Metanephros (tissue), 2 donors: ENCODE results near the gene TLR4.

DNA sequence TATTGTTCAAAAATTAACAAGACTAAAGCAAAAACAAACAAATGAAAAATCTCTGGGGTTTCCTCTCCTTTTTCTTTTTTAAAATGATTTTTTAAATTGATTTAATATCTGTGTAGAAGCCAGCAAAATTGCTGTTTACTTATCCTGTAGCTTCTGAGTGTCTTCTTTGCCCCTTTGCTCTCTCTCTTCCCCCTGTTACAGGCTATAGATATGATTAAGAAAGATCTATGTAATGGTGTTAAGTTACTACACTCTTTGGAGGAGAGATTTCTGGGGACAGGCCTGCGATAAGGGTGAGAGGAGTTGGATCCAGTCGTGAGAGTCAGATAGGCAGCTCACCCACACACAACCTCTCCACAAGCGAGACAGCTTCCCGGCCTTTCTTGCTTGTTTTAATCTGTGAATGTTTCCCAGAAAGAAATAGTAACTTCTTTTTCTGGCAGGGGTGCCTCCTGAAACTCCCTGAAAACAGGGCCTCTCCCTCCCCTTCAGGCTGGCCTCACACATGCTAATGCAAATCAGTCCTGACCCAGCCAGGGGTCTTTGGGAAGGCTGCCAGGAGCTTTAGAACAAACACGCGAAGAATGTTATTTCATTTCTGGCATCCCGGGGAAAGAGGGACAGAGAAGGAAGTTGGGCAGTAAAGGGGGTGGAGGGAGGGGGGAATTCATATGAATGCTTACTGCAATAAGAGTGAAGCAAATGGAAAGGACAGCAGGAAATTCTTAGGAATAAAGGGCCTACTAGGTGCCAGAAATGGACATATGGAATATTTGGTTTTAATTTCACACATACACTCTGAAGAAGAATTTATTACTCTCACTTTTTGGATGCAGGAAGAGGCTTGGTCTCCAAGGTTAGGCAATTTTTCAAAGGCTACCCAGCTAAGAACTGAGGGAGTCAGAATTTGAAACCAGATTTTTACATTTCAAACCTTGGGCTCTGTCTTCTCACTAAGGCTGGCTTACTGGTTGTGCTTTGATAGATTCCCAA is 215.9 kb upstream of the TRIM32 start:
- RAMPAGE, long total RNA: no peak

GRCh38 chr9:117703750-117705007 is at the start of gene TLR4:
TSS of gene TLR4 (plus strand) at chr9:117704403.
- RAMPAGE, long total RNA: no peak

- RAMPAGE, long total RNA: no peak
These were observed 11.3 kb downstream of the TLR4 start for GRCh38 chr9:117715483-117715854.

DNA sequence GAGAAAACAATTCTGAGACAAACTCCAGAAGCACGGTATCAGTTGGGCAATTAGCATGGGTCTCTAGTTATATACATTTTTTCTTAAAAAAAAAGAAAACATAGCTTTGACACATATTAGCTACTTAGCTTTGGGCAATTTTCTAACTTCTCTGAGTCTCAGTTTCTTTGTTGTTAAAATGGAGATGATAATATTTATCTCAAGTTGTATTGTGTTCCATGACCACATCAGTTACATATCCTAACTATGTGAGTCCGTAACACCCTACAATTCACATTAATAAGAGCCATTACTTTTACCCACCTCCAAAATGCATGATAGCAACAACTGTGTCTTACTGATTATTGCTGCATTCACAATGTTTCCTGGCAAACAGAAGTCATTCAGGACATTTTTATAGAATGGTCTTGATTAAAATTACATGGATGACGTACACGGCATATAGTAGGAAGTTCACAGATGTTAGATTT is 390.1 kb downstream of the BRINP1 start:
- RAMPAGE, long total RNA: no peak

- RAMPAGE, long total RNA: no peak
These were observed 147.5 kb downstream of the CDK5RAP2 start for GRCh38 chr9:120432450-120432921.

GRCh38 chr9:120680012-120680338 is 34.3 kb downstream of the MEGF9 start:
- RAMPAGE, long total RNA: no peak

- RAMPAGE, long total RNA: no peak
These were observed 2.1 kb downstream of the PHF19 start for GRCh38 chr9:120874797-120875408.

DNA sequence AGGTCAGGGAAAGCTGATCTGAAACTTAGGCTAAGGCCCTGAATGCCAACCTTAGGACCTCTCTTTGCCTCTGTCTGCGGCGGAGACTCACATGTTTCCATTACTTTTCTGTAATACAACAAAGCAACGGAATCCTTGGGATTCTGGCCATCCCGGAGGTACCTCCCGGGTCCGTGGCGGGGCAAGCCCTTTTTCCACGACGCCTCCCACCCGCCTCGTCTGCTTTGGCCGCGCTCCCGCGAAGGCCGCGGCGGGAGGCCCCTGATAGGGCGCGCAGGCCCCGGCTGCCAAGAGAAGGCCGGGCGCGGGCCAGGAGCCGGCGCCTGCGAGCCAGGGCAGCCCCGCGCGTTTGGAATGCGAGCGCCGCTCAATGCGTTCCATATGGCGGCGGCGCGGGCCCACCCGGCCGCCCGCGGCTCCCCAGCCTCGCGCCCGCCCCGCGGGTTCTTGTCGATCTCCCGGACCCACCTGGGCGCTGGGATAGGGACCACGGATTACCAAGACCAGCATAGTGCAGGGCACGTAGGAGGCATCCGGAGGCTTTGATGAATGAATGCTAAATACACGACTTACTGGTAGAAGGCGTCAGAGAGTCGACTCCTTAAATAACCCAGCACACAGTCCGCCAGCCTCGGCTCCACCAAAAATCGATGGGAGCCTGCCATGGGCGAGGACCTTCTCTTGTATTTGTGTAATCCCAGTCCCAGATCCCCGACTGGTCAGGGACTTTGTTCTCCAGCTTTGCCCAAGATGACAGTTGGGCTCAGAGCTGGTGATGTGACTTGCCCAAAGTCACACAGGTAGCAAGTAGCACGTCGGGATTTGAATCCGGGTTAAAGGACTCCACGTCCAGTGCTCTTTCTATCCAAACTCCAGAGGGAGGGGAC is 17.6 kb upstream of the PHF19 start:
- RAMPAGE, long total RNA: no peak

DNA sequence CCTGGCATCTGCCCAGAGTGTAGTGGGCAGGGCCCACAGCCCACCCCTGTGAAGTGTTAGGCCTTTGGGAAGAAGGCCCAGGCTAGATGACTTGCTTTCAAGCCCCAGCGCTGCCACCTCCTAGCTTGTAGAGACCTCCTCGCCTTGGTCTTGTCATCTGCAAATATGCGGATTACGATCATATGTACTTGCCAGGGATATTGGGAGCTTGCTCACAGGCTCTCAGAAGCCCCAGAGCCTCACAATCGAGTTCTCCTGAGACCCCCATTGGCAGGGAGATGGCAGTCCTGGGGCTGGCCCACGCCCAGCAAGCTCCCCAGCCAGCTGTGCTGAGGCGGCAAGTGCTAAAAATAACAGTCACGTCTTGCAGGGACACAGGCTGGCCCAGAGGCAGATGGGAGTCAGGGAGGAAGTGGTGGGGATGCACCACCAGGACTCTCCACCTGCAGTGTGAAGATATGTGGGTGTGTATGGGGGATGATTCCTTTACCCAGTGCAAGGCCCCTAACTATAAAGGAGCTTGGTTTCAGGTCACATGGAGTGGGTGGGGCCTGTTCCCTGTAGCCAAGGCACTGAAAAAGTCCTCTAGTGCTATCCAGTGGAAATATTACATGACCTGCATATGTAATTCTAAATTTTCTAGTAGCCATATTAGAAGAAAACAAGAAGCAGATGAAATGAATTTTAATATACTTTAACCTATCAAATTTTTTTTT is 20.1 kb upstream of the PHF19 start:
- RAMPAGE, long total RNA: no peak

GRCh38 chr9:120916431-120917135 is 10.0 kb downstream of the TRAF1 start:
- RAMPAGE, long total RNA: no peak

GRCh38 chr9:120922873-120923223 is 3.7 kb downstream of the TRAF1 start:
- RAMPAGE, long total RNA: no peak

- RAMPAGE, long total RNA: no peak
These were observed 9.7 kb upstream of the TRAF1 start for GRCh38 chr9:120936029-120936896.

DNA sequence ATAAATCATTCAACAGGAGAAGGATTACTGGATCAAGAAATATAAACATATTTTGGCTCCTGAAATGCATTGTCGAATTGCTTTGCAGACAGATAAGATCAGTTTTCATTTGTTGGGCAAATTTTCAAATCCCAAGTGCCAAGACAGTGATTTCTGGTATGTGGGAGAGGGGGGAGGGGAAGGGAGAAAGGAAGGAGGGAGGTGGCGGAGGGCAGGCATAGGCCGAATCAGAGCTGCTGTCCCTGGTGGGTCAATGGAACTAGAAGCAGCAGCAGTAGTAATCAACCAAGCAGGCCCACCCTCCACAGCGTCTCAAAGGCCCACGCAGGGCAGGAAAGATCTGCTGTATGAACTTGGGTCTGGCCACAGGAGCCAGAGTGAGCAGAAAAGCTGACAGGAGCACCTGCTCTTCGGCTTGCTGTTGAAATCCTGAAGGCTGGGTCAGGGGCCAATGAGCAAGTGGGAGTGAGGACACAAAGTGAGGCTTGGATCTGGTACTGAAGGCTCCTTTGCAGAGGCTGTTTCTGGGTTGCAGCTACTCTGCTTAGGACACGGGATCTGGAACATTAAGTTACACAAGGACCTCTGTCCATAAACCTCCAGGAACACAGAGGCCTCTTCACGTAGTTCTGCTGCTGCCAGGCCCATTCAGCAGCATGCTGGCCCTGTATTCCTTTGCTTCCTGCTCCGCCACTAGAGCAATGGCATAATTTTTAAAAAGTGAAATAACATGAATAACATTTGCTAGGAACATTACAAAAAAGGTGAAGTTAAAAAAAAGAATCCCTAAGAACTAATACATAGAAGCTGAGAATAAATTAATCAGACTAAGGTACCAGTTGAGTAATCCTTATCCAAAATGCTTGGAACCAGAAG is 16.0 kb upstream of the TRAF1 start:
- RAMPAGE, long total RNA: no peak

DNA sequence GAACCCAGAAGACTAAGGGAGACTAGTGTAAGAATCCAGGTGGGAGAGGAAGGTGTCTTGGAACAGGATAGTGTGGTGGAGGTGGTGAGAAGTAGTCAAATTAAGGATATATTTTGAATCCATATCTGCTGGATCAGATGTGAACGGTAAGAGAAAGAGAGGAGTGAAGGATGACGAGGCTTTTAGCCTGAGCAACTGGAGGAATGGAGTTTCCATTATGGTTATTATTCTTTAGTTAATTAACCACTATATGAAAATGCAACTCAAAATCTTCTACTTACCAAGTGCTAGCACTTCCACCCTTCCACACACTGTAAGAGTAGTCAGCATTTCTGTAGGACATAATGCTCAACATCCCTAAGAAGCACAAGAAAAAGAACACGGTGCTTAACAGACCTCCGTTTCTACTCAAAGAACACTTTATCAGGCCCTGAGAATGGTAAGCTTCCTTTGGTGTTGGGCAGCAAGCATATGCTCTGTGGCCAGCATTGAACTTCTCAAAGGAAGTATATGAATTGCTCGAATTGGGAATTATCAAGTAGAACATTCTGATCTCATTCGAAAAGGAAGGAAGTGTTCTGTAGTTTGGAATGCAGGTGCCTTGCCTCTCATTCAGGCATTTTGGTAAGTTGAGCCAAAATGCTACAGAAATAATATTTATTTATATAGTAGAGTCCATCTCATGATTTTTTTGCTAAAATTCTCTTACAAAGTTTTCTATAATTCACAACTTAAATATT is 61.1 kb downstream of the C5 start:
- RAMPAGE, long total RNA: no peak

- RAMPAGE, long total RNA: no peak
These were observed 14.0 kb downstream of the CNTRL start for GRCh38 chr9:121088842-121089107.

DNA sequence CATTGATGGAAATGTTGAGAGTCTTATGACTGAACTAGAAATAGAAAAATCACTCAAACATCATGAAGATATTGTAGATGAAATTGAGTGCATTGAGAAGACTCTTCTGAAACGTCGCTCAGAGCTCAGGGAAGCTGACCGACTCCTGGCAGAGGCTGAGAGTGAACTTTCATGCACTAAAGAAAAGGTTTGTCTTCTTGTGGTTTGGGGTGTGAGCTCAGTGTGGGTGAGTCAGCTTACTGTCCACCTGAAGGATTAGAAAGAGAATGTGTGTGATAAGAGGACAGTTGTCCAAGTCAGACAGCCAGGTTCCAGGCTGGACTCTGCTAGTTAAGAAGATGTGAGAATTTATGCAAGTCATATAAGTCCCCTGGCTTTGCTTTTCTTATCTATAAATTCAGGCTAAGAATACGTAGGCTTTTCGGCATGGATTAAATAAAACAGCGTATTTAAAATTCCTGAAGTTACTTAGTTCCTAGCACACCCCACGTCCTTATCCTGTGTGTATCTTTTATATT is 46.9 kb downstream of the RAB14 start:
- RAMPAGE, long total RNA: no peak

DNA sequence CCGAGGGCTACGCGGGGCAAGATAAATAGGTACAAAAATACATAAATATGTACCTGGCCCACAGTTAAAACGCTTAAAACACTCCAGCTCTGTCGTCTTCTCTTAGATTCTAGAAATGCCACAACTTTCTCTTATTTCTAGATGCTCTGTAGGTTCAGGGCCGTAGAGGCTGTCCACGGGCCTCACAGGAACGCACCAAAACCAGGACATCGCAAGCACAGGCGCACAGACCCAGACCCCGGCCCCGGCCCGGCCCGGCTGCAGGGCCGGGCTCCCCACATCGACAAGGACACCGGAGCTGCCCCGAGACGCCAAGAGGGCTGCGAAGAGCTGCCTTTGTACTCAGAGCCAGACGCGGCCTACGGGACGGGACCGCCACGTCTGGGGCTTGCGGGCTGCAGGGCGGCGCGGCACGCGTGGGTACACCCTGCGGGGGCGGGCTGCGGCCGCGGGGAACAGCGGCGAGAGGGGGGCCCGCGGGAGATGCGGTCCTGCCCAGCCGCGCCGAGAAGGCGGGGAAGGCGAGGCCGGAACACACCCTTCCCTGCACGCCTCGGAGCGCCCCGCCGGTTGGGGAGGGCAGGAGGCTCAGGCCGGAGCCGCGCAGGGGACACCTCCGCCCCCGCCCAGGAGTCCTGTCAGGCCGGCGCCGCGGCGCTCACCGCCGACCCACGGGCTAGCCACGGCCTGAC is 700 bp downstream of the RAB14 start:
- RAMPAGE, long total RNA: no peak

GRCh38 chr9:121281497-121282552 is 13.9 kb downstream of the GSN start:
- RAMPAGE, long total RNA: no peak

GRCh38 chr9:121284253-121284928 is 16.4 kb downstream of the GSN start:
- RAMPAGE, long total RNA: no peak

DNA sequence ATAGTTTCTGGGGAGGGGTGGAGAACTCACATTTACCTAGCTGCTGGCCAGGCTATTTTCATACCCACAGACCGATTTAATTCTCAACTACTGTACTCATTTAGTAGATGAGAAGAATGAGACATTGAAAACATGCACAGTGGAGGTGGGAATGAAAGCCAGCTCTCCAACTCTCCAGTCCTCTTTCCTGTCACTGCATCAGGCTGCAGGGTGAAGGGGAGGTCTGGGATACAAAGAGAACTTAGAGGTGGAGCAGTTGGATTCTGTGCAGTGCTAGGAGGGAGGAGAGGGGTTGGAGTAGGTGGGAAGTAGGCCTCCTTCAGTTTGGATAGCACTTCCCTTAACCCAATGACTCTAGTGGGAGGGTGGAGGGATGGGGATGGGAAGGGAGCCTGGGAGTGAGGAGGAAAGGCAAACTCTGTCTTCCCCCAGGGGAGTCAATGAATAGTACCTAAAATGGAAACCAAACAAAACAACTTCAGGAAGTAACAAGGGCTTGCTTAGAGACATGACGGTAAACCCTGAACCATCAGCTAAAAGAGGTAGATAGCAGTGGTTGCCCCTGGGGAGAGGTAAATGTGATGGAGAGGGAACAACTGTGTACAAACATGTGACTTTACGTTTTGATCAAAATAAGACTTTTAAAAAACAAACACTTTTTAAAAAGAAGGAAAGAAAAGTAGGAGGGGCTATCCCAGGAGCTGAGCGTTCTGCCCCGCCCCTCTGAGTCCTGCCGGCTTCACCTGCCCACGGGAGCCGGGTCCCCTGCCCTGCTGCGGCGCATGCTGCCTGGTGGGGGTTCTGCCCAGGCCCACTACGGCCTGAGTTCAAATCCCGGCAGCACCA is 30.8 kb downstream of the GSN start:
- RAMPAGE, long total RNA: no peak